Pulmonary artery (tissue), 1 donor: ENCODE data around the genes MAP10, PCNX2 and MAP3K21.

GRCh38 chr1:231601704-231602131 lies 24.9 kb upstream of the DISC1 start:
- PRO-cap, result no peak

GRCh38 chr1:232260831-232261740 lies 368.8 kb downstream of the SIPA1L2 start:
- PRO-cap, result no peak

GRCh38 chr1:232431939-232432736 lies 197.8 kb downstream of the SIPA1L2 start:
- PRO-cap, result no peak

DNA sequence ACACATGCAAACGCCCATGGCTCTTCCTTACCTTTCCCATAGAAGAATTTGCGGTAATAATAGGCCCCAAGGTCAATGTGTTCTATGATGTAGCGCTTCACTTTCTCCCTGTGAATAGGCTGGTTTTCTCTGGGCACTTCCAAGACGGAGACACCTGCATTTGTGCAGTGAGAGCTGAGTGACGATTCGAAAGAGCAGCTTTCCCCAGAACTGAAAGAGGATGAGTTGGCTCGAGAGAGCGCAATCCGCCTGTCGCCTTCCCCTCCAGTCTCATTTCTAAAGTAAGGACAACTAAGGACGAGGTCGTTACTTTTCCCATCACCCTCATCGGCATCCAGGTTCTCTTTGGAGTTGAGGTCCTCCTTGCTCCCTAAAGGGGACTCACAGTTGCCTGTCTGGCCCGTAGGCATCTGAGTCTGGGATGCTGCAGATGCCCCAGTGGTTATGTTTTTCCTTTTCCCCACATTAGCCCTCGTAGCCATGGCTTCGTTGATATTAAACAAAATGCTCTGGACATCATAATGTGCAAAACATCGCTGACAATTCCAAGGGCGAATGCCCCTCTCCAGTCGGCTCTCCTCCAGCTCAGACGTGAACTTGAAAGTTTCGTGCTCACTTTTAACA lies 116.0 kb downstream of the SIPA1L2 start:
- PRO-cap, result no peak

GRCh38 chr1:232600267-232601051 lies 29.5 kb downstream of the SIPA1L2 start:
- PRO-cap, result no peak

DNA sequence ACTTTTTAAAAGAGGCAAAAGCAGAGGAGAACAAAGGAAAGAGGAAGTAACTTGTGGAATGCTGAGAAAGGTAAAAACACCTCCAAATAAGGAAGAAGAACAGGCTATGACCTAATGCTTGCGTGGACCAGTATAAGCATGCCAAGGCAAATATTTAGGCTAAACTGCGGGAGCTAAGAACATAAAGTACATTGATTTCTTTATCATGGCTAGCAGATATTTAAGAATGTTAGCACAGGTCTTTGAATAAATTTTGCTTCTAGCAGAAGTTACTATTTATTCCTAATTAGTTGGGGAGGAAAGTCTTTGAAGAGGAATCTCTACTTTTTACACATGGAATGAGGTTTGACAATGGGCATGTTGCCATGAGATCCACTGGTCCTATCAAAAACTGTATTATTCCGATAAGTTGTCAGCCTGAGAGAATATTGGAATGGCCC lies 59.4 kb upstream of the MAP10 start:
- PRO-cap, result no peak

- PRO-cap, result no peak
These were observed at the start of gene MAP10 for GRCh38 chr1:232805031-232806325. MAP10 (plus strand) TSS chr1:232805416.

DNA sequence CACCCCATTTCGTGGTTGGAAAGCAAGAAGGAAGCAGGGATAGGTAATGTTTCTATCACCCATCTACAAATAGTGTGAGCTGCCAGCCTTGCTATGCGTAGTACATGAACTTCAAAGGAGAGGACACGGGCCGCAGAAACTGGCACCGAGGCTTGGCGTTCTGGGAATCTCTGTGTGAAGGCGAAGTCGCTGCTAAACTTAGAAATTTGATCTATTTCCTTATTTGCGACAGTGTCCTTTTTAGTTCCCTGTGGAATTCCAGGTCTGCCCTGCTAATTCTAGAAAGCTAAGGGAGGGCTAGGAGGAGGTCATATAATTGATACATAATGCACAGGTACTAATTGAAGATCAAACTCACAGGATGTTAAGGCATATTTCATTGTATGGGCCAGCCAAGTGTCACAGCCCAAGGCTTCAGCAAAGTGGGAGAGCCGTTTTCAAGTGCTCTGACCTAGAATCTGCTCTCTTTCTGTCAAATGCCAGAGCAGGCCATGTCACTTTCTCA lies 49.5 kb upstream of the NTPCR start:
- PRO-cap, result no peak

DNA sequence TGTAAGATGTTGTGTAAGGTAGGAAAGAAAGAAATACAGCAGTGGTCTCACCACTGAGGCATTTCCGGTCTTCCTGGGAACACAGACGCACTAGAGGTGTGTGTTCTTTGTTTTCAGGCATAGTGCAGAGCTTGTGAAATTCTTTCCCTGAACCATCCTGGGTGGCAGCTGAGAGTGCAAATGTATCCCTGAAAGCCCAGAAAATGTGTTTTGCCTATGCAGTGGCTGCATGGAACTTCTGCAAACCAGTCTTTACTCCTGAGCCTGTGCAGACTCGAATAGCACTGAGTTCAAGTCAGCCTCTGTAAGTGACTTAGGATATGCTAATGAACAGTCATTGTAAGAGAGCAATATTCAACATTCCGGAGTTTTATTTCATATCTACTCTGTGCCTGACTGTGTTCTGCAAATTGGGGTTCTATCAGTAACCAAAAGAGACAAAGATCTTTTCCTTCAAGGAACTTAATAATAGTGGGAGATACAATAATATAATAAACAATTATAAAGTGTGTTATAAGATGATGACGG lies 163.2 kb downstream of the NTPCR start:
- PRO-cap, result no peak

GRCh38 chr1:233114109-233114525 lies 163.7 kb downstream of the NTPCR start:
- PRO-cap, result no peak

DNA sequence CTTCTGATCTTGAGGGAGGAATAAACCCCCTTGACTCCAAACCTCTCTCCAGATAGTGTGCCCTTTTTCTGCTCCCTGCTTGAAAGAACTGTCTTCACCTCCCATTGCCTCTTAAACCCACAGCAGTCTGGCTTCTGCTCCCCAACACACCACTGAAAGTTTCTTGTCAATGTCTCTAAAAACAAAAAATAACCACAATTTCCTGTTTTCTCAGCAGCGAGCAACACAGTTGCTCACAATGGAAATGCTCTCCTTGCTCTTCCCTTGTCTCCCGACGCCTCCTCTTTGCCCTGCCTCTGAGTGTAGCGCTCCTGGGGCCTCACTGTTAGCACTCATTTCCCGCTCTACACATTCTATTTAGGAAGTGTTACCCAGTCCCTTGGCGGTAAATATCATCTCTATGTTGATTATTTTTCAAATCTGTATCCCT lies 13.6 kb downstream of the PCNX2 start:
- PRO-cap, result no peak

GRCh38 chr1:233294751-233295884 lies at the start of gene PCNX2:
PCNX2 (minus strand) TSS chr1:233295725.
- PRO-cap, result no peak

DNA sequence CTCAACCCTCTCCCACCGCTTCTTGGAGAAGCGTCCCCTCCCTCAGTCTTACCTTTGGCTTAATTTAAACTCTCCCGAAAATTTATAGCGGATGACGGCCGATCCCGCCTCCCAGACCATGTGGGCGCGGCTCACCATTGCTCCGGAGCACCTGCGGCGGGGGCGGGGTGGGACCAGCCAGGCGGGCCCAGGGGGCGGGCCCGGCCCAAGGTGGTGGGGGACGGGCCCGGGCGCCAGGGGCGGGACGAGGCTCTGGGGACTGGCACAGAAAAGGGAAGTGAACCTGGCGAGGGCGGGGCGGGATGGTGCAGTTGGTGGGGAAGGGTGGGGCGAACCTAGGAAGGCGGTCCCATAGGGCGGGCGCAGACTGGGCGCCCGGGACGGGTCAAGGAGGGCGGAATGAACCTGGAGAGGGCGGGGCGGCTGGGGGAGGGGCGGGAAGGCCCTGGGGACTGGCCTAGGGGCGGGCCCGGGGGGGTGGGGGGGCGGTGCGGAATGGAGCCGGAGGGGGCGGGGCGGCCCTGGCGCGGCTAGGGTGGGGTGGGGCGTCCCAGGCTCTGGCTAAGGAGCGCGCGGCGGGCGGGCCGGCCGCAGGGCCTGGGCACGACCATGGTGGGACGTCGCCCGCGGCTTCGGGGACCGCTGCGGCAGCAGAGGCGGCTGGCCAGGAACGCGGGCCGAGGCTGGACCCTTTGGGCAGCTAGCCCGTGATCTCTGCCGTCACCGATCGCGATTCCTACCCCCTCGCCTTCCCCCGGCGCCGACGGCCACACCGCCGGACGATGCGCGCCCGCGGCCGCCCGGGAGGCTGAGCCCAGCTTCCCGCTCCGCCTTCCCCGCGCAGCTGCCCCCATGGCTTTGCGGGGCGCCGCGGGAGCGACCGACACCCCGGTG lies at the start of gene MAP3K21:
TSS of gene MAP3K21 (plus strand) at position 548 of the 894 bp plus-strand sequence.
- PRO-cap, result unidirectional peak, plus-strand start at position 564 of the sequence

DNA sequence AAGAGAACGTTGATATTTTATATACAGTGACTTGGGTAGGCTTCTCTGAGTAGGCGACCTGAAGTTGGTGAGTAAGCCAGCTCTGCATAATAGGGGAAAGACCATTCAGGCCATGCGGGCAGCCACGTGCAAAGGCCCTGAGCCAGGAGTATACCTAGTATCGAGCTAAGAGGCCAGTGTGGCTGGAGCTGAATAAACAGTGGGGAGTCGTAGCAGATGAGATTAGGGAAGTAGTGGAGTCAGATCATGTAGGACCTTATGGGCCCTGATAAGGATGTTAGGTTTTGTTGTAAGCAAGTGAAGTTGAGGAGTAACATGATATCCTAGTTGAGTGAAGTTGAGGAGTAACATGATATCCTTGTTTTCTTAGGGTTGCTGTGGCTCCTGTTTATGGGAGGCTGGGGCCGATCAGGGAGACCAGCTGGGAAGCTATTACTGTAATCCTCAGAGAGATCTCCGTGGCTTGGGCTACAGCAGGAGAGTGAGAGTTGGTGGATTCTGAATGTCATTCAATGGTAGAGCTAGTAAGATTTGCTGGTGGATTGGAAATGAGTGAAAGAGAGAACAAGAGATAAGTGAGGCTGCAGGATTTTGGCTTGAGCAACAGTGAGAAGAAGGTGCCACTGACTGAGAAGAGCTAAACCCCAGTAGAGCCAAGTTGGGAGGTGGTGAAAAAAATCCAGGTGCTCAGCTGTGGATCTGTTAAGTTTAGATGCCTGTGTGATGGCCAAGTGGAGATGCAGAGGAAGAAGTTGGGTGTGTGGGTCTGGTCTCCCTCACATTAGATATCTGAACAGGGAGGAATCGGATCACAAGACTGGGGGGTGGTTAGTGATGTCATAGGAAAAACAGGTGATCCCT lies 22.2 kb downstream of the KCNK1 start:
- PRO-cap, result no peak

DNA sequence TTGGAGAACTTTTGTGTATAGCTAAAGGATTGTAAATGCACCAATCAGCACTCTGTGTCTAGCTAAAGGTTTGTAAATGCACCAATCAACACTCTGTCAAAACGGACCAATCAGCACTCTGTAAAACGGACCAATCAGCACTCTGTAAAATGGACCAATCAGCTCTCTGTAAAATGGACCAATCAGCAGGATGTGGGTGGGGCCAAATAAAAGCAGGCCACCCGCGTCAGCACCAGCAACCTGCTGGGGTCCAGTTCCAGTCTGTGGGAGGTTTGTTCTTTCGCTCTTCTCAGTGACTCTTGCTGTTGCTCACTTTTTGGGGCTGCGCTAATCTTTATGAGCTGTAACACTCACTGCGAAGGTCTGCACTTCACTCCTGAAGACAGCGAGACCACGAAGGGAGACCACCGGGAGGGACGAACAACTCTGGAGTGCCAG lies 110.3 kb downstream of the KCNK1 start:
- PRO-cap, result no peak

GRCh38 chr1:234373817-234374356 lies 631 bp downstream of the COA6 start:
- PRO-cap, result no peak

GRCh38 chr1:234498860-234499691 lies 20.1 kb upstream of the TARBP1 start:
- PRO-cap, result no peak

- PRO-cap, result no peak
These were observed 49.1 kb upstream of the TARBP1 start for GRCh38 chr1:234527902-234528562.

GRCh38 chr1:234533788-234534934 lies 55.2 kb upstream of the TARBP1 start:
- PRO-cap, result no peak

DNA sequence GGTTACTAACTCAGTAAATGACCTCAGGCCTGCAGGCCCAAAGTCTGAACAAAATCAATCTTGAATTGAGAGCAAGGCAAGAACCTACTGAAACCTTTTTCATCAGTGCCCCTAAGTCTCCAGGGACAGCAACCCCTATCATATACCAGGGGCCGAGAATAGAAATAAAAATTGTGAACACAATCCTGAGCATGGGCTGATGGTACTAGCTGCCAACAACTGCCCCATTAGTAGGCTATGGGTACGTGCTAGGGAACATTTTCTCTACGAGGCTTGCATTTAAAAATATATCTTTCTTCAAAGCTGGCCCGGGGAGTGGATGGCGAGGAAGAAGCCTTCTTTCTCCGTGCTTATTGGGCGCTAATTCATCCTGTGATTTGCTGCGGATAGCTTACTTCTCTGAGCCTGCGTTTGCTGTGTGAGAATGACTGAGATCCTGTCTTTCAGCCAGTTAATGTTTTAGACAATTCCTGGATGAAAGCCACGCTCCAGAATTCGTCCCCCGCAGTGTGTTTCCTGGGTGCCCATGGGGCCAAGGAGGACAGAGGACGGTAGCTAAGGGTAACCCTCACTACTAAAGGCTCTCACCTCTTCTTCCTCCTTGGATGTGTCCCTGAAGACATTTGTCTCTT lies 57.7 kb upstream of the TARBP1 start:
- PRO-cap, result unidirectional peak, plus-strand start at position 300 of the sequence